HGPS cell (cell line): ENCODE results near the gene GPD1L.

DNA sequence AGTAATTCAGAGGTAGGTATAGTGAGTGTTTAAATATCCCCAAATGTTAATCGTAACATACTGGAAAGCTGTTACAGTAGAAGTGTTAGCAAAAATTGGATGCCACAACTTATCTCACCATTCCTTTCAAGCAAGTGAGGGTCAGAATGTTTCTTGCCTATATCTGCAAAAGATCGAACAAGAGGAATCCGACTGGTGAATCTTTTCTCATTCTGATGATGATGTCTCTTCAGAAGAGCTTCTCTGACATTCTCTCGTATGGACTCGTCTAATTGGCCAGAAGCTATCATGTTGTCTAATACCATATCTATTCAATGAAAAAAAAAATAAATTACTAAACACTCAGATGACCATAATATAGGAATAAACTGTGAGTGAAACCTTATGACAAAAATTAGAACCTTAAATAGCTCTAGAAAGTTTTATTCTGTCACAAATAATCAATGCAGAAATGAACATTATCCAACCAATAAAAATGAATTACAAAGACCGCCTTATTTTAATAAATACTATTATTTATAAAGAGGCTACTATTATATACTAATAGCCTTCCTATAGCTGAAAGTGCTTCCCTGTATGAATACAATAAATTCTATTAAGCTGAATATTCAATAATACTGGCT lies 50.3 kb downstream of the SLC4A7 start:
- RRBS: no CpG with 5 or more reads among the region's 6 CpGs

DNA sequence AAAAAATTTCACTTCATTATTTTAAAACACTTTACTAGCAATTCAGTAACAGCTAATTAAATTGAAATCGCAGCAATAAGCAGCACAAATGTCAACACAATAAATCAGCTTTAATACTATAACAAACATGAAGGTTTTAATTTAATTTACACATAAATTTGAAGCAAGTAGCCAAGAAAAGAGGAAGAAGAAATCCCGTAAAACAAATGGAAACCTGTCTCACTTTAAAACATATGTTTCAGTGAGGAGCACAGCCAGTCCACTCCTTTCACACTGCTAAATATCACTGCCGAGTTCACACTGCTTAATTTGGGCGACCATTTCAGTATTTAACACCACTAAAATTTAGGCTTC lies 16.8 kb downstream of the SLC4A7 start:
- RRBS: no CpG with 5 or more reads among the region's 4 CpGs

DNA sequence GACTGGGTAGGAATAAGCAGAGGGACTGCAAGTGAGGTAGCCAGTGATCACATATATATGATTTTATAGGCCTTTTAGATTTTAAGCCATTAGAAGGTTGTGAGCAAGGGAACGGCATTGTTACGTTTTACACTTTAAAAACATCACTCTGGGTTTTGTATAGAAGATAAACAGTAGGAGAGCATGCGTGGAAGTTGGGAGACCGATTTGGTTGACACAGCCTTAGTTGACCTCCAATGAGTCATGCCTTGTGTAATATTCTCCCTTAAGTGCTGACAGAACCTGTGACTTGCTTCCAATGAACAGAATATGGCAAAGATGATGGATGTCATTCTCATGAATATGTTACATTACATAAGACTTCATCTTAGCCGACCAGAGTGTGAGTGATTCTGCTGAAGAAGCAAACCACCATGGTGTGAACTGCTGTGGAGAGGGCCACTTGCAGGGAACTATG lies 37.2 kb upstream of the SLC4A7 start:
- RRBS: no CpG with 5 or more reads among the region's 5 CpGs

- RRBS: no CpG with 5 or more reads among the region's 9 CpGs
Observed at GRCh38 chr3:27680597-27681698, 41.2 kb downstream of the EOMES start.

DNA sequence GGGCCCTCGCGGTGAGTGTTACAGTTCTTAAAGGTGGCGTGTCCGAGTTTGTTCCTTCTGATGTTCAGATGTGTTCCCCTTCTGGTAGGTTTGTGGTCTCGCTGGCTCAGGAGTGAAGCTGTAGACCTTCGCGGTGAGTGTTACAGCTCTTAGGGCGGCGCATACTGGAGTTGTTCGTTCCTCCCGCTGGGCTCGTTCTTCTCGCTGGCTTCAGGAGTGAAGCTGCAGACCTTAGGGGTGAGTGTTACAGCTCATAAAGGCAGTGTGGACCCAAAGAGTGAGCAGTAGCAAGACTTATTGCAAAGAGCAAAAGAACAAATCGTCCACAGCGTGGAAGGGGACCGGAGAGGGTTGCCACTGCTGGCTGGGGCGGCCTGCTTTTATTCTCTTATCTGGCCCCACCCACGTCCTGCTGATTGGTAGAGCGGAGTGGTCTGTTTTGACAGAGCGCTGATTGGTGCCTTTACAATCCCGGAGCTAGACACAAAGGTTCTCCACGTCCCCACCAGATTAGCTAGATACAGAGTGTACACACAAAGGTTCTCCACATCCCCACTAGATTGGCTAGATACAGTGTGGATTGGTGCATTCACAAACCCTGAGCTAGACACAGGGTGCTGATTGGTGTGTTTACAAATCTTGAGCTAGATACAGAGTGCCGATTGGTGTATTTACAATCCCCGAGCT lies 41.8 kb upstream of the CMC1 start:
- RRBS: no CpG with 5 or more reads among the region's 24 CpGs

GRCh38 chr3:28250006-28250262 lies 8.5 kb downstream of the CMC1 start:
- RRBS: no CpG with 5 or more reads among the region's 3 CpGs

GRCh38 chr3:28347415-28348152 lies 937 bp upstream of the ZCWPW2 start:
- RRBS: no CpG with 5 or more reads among the region's 11 CpGs

DNA sequence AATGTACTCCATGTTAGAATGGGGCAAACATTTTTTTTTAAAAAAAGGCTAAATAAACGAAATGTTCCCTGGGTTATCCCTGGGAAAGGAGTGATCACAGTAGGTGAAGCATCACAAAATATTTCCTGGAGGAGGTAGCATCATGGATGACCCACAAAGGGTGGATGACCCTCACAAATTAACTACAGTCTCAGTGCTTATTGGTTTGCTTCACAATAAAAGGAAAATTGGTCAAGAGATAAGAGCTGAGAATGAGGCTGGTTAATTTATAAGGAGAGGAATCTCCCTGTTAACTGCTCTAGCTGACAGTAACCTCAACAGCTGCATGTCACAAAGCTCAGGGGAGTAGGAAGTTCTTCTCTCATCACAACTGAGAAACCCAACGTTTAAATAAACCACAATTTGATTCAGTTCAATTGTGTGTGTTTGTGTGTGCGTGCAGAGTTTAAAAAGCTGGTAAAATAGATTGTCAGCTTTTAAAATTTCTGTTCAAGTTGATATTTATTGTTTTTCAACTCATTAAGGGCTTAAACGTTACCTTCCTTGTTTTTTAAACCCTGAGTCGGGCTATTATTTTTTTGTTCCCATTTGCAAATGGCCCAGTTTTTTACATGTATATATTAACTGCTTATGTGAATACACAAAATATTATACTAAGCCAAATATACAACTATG lies 3.5 kb upstream of the TGFBR2 start:
- RRBS: no CpG with 5 or more reads among the region's 5 CpGs

GRCh38 chr3:30616996-30617440 lies 10.6 kb downstream of the TGFBR2 start:
- RRBS: no CpG with 5 or more reads among the region's 5 CpGs

- RRBS: no CpG with 5 or more reads among the region's 3 CpGs
Observed at GRCh38 chr3:30625810-30626163, 19.4 kb downstream of the TGFBR2 start.

DNA sequence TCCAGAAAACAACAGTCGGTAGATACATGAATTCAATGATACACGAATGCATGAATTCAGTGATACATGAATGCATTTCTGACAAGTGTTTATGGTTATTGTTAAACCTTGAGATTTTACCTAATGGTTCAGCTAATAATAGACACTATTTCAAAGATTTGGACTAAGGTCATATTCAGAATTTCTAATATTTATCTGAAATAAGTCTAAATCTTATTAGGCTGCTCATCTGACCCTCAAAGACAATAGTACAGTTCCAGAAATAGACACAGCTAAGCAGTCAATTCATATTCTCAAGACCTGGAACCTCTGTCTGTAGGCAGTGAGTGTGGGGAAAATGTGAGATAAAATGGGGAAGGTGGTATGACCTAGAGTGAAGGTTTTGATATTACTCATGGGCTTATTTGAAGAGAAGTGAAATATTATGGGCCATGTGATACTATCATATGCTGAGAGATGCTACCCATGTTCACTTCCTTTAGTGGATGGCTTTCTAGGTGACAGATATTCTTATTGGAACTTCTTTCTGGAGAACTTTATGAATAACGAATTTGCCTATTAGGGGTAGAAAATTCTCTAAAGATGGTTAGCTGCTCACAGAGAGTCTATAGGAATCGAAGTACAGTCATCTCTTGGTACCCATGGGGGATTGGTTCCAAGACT lies 33.5 kb downstream of the TGFBR2 start:
- RRBS: no CpG with 5 or more reads among the region's 4 CpGs

GRCh38 chr3:30656548-30657149 lies 50.2 kb downstream of the TGFBR2 start:
- RRBS: no CpG with 5 or more reads among the region's 4 CpGs

DNA sequence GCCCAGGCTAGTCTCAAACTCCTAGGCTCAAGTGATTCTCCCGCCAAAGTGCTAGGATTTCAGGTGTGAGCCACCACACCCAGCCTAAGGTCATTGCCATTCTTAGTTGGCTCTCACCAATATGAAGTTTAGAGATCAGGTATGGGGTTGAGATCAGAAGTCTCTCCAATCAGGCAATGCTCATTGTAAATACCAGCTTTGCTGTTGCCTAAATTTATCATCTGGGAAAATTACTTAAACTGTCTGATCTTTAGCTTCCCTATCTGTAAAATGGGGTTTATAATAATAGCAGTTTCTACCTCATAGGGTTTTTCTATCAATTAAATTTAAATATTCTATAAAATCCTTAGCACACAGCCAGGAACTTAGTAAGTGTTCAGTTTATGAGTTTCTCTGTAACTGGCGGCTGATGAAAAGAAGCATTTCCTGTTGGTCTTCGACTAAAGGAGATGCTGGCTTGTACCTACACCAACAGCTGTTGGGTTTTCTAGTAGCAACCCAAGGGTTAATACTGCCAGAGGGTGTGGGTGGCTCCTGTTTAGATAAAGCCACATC lies 60.5 kb downstream of the TGFBR2 start:
- RRBS: no CpG with 5 or more reads among the region's 3 CpGs

- RRBS: no CpG with 5 or more reads among the region's 4 CpGs
Observed at GRCh38 chr3:31535887-31536354, 3.2 kb downstream of the STT3B start.

GRCh38 chr3:31606183-31606844 lies 73.6 kb downstream of the STT3B start:
- RRBS: no CpG with 5 or more reads among the region's 4 CpGs

DNA sequence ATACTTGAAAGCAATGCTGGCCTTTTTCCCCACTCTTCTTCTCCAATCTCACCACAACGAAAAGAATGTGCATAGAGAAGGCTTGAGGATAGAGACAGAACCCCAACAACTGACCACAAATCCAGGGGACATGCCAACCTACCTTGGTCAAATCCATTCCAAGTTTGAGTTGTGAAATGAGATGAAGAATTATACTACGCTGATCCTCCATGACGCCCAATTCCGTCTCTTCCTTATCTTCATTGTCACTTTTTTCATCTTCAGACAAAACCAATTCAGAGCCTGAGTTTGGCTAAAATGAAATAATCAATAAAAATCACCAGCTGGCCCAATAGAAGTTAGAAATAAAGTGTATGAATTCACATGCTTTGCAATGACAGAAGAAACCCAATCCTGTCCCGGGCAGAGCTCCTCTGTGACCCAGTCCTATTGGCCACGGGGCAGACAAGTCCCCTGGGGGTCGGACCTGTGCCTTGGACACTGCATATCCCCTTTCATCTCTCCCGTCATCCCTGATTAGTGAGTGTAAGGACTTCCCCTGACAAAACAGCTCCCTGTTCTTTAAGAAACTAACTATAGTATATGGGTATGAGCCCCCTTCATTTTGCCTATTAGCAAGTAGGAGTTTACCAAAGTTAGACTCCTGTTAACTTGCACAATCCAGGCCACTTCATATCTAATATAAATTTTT lies 169.6 kb downstream of the STT3B start:
- RRBS: no CpG with 5 or more reads among the region's 8 CpGs

GRCh38 chr3:31958786-31959346 lies 22.2 kb downstream of the OSBPL10 start:
- RRBS: no CpG with 5 or more reads among the region's 4 CpGs

DNA sequence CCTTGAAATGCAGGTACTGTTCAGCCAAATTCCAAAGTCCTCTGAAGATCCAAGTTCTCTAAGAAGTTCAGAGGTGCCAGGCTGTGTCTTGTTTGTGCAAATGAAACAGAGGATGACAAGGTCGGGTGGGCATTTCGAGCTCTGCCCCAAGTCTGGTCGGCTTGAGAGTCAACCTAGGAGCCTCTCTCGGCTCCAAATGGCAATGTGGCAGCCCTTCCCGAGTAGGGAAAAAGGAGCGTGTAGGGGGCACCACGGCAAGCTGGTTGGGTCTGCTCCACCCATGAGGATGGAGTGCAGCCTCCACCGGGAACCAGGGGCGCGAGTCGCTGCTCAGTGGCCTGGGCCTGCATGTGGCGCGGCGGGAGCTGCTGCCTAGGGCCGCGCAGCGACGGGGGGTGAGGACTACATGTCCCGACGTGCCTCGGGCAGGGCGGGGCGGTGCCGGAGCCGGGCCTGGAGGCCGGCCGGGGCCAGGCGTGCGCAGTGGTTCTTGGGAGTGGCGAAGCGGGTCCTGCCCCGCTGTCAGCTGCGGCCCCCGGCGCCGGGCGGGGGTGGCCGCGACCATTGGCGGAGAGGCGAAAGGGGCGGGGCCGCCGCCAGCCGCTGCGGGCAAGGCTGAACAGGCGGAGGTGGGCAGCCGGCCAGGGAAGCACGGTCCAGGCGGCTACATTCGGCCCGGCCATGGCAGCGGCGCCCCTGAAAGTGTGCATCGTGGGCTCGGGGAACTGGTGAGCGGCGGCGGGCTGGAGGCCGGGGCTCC lies at the start of gene GPD1L:
Gene GPD1L (plus strand): TSS at position 590 of the 760 bp plus-strand sequence.
- RRBS: under 1% methylated on average over 26 of the region's 60 CpGs

- RRBS: no CpG with 5 or more reads among the region's 7 CpGs
Observed at GRCh38 chr3:32213385-32213739, 25.1 kb upstream of the CMTM8 start.

DNA sequence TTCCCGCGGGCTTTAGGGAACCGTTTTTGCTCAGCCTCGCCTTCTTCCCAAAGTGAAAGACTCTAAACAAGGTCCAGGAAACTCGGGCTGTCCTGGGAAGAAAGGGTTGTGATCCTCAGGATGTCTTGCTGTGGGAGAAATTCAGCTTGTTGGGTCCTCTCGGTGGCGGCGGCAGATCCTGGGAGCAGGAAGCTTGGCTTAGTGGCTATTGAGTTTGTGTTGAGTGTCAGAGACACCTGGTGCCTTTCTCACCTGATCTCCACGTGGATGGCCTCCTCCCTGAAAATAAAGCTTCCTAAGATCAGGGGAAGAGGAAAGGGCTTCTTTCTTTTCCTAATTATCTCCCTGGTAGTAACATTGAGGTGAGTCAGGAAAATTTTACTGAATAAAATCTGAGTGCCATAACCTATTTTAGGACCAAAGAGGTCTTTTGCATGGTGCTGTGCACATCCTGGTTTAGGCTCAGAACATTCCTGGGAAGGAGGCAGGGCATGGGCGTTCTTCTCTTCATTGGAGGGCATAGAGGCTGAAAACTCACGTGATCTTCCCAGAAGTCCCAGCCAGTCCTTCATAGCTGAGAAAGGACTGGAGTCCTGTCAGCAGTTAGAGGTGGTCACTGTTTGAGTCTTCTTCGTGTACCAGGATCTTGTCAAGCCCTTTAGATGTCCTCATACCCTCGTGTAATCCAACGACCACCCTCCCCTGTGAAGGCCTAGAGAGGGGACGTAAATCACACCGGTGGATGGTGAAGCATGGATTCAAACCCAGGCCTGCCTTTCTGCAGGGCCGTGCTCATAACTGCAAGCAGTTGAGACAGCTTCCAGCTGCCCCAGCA lies 949 bp downstream of the CMTM8 start:
- RRBS: no CpG with 5 or more reads among the region's 17 CpGs